Tongue (tissue), 2 donors: ENCODE data around the gene RTN1.

- RAMPAGE, long total RNA: no peak
These were observed 67.8 kb downstream of the TMEM260 start for GRCh38 chr14:56646973-56648171.

GRCh38 chr14:56806427-56806851 is 3.8 kb downstream of the OTX2 start:
- RAMPAGE, long total RNA: no peak

GRCh38 chr14:57058177-57058657 is 210.5 kb downstream of the EXOC5 start:
- RAMPAGE, long total RNA: no peak

- RAMPAGE, long total RNA: no peak
These were observed 122.1 kb upstream of the SLC35F4 start for GRCh38 chr14:57987987-57988446.

DNA sequence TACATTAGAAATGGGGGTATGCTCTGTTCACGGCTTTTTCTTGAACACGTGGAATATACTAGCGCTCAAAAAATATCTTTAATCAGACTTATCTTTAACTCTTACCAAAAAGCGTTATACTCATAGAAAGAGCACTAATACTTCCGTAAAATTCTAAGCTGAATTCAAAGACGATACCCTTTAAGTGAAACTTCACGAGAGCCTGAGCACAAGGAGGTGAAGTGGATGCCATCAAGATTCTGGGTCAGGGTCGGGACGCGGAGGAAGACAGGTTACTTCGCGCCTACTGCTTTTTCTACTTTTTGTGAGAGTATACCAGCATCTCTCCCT is 469 bp upstream of the PSMA3 start:
- RAMPAGE, long total RNA: no peak

DNA sequence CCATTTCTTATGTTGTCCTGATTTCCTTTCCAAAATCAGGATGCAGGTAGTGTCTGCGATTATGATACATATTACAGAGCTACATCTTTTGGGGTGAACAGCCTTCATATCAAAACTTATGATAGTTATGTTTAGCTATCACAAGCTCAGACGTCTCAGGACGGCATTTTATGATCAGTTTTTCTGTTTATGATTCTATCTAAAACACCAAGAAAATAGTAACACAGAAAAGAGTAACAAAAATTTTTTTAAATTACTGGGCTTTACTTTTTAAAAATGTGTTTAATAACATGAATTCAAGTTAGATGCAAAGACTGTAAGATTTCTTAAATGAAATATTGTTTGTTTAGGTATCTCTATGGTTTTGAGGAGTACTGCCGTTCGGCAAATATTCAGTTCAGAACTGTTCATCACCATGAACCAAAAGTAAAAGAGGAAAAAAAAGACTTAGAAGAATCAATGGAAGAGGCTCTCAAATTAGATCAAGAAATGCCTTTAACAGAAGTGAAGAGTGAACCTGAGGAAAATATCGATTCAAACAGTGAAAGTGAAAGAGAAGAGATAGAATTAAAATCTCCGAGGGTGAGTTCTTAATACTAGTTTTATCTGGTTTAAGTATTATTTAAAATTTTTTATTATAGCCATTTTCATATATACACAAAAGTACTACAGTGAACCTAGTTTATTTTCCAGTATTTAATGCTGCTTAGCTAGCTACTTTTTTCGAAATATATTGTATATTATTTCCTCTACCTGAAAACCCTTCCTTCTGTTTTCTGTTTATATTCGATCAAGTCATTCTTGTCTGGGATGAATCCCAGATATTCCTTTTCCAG is 48.2 kb upstream of the TOMM20L start:
- RAMPAGE, long total RNA: no peak

- RAMPAGE, long total RNA: no peak
These were observed 65.8 kb upstream of the DACT1 start for GRCh38 chr14:58571950-58572423.

DNA sequence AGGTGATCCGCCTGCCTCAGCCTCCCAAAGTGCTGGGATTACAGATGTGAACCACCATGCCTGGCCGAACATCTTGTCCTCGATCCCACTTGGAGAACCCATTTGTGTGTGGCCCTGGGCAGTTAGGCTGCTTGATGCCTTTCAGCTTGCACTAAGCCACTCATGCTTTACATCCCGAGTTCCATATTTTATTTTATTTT is 85.7 kb downstream of the DACT1 start:
- RAMPAGE, long total RNA: no peak

DNA sequence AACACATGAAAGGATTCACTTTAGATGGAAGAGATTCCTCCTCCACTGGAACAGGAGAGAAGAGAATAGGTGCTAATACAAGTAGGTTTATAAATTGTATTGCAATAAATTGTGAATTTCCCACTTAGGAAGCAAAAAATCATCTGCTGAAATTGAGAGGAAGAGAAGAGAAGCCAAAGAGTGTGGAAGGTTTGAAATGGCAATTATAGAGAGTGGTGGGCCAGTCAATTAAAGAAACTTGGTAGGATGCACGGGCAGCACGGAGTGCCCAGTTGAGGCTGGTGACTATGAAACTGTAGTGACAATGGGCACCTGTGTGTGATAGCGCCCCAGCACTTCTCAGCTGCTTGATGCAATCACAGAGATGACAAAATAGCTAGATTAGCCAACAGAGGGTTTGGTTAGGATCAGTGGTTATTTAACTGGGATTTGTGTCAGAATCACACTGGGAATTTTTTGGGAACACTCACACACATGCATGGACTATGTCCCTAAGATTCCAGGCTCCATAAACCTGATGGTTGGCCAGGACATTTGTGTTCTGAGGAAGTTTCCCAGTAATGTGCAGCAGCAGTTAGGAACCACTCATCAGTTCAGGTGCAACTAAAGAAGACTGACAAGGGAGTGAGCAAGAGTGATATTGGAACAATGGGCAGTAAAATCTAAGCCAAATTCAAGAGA is 51.3 kb upstream of the DAAM1 start:
- RAMPAGE, long total RNA: no peak

DNA sequence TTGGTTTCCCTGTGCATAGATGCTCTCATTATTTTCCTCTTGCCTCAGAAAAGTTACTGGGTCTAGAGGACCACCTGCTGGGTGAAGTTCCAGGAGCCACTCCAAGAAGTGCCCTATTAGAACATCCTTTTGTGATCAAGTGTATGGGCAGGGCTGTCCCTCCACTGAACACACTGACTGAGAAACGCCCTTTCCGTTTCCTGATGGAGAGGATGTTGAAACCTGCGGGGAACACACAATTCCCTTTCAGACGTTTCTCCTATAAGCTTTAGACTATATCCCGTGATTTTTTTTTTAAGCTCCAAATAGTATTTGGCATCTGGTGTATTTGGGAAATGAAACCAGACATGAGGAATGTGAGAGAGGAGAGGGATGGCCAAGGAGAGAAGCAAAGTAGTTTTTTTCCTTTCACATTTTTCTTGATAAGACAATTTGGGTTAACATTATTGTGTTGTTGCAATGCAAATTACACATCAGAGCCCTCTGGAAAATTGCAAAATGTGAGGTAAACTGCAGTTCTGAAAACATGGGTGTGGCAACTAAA is 66.7 kb downstream of the DAAM1 start:
- RAMPAGE, long total RNA: no peak

DNA sequence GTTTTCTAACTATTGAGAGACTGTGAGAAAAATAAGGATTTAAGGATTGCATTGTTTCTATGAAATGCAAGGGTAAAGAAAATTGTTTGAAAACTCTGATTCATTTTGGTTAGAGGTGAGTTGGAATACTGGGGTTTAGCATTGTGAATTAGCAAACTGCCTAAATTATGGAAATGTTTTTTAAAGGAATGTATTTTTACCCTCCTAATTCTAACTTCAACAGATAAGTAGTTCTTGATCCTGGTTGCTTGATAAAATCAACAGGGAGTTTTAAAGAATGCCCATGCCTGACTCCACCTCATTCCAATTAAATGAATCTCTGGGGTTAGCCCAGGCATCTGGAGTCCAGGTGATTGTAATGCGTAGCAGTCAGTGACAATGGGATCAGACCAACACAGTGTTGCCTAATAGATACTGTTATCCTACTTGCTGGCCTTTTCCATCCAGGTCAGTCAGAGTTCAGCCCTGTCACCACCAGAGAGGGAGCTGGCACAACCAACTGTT is 107.3 kb downstream of the GPR135 start:
- RAMPAGE, long total RNA: no peak

DNA sequence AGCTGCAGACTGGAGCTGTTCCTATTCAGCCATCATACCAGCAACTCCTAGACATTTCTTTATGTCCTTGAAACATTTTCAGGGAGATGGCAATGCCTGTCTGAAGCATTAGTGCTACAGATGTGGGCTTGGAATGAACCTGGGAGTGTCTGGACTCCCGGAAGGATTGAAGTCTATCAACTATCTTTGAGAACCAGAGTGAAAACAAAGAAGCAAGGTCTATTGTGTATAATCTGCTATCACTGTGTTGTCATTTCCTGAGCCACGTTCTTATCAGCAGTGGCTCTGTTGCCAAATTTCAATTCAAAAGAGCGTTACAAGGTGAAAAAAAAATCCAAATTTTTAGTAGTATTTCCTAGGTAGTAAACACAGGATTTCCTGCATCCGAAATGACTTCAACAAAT is 58.8 kb downstream of the GPR135 start:
- RAMPAGE, long total RNA: no peak

GRCh38 chr14:59407087-59407735 is 58.0 kb downstream of the GPR135 start:
- RAMPAGE, long total RNA: no peak

DNA sequence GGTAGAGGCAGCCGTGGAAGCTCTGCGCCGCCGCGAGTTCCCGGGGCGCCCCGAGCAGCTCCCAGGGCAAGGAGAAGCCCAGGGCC is 903 bp downstream of the GPR135 start:
- RAMPAGE, long total RNA: no peak

DNA sequence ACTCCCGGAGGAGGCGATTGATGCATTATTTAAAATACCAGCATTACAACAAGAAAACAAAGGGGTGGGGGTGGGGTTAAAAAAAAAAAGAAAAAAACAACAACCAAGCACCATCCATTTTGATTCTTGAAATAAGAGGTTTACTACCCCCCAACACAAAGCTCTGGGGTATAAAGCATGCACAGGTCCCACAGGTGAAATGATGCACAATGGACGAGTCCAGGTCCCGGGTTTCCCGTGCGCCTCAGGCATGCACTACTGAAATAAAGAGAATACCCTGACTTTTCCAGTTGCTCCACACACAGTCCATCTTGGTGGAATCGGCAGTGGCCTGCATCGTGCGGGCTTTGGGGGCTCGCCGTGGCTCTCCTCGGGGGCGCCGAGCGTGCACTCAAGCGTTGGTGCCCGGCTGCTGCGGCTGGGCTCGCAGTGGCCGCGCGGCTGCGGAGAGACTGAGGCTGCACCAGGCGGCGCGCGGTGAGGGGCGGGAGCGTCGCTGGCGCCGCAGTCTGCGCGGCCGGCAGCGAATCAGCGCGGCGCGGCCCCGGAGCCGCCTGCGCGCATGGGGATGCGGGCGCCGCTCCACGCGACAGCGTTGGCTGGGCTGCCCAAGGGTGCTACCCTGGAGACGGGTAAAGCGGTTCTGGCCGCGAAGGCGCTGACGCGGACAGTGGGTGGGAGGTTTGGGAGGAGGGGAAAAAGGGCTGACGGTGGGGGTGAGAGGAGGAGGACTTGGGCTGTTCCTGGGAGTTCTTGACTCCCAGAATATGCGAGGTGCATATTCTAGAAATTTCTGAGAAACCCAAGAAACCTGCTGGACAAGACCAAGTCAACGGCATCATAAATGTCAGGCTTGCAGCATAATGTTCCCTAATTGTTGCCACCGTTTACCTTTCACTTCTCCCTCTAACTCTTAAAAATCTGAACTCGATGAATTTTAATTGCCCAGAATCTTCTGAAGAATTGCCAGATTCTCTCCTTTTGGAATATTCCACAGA is 53.9 kb upstream of the CCDC175 start:
- RAMPAGE, long total RNA: no peak

- RAMPAGE, long total RNA: no peak
These were observed at the start of gene RTN1 for GRCh38 chr14:59870208-59871297. Gene RTN1 (minus strand): TSS chr14:59870776.

- RAMPAGE, long total RNA: no peak
These were observed 55.4 kb downstream of the PPM1A start for GRCh38 chr14:60304479-60304843.

- RAMPAGE, long total RNA: no peak
These were observed 11.4 kb downstream of the SIX1 start for GRCh38 chr14:60637631-60638545.

DNA sequence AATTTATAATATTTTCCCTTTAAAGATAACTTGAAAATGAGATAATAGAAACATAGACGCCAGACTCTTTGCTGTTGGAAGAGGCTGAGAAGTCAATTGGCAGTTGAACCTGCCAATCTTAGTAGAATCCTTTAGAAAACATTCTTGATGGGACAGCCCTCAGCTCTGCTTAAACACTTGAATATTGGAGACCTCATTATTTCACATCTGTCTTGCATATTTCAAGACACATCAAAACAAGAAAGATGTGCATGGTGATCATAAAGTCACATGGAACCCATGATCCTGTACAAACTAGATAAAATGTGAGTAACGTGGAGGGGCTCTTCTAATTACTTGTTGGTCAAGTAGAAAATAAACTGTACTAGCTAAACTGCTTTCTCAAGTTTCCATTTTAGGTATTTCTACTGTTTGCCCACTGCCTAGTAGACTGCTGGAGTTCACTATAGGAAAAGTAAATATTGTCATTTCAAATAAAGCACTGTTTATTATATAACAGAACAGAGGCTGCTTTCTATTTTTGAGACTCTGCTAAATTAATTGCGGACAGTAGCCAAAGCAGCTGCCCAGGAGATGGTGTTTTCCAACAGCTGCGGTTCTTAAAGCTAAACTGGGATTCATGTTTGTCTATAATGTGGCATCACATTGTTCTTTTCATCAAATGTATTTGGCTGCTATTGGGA is 15.7 kb upstream of the SIX1 start:
- RAMPAGE, long total RNA: no peak

DNA sequence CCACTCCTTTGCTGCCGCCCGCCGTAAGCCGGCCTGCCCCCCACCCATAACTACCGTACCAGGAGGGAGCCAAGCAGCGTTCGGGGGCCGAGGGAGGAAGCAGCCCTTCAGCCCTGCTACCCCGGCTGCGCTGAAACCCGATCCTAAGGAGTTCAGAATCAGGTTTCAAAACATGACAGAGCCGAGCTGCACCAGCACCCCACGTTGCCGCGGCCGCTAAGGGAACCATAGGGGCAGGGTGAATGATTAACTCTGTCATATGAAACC is 1.9 kb downstream of the SIX4 start:
- RAMPAGE, long total RNA: no peak